Kidney (tissue), 2 donors: ENCODE results near the gene PIAS1.

GRCh38 chr15:67923119-67924027 is 98.1 kb downstream of the SKOR1 start:
- PRO-cap = no peak
- RRBS = no CpG with 5 or more reads among the region's 12 CpGs

DNA sequence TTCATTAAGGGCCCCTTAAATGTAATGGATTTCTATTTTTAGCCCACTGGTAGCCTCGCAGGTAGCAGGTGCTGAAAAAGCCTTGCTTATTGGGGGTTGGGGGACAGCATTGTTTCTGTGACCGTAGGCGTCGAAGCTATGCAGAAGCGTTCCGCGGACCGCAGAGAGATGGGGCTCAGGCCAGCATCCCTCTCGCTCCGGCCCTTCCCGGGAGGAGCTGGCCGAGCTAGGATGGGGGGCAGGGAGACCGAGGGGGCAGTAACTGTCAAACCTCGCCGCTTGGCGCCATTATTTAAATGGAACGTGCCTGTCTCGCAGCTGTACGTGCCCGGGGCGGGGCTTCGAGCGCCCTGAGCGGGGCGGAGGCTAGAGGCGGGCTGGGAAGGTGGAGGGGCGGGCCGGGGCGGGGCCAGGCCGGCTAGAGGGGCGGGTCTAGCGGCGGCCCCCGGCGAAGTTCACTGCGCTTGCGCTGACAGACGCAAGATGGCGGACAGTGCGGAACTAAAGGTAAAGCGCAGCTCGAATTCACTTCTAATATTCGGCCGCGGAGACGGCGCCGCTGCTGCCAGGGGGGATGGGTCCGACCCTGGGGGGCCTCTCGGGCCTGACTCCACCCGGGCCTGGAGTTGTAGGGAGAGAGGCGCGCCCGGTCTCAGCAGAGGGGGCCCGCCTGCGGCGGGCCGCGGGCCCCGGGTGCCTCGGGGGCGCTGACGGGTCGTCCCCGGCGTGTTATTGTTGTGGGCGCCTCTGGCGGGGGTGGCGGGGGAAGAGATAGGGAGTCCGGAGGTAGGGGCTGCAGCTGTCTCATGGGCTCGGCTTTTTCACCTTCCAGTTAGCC is at the start of gene PIAS1:
PIAS1 (plus strand) TSS at position 472 of the 838 bp plus-strand sequence.
- PRO-cap = unidirectional peak, plus-strand start at position 475 of the sequence
- RRBS = 2% methylated on average over 24 of the region's 71 CpGs

- PRO-cap = no peak
- RRBS = no CpG with 5 or more reads among the region's 3 CpGs
Measured at GRCh38 chr15:68070011-68070587, 16.0 kb downstream of the PIAS1 start.

- PRO-cap = no peak
Measured at GRCh38 chr15:68106225-68106508, 52.1 kb downstream of the PIAS1 start.

GRCh38 chr15:68217439-68217741 is 12.1 kb downstream of the CLN6 start:
- PRO-cap = no peak
- RRBS = no CpG with 5 or more reads among the region's 4 CpGs

DNA sequence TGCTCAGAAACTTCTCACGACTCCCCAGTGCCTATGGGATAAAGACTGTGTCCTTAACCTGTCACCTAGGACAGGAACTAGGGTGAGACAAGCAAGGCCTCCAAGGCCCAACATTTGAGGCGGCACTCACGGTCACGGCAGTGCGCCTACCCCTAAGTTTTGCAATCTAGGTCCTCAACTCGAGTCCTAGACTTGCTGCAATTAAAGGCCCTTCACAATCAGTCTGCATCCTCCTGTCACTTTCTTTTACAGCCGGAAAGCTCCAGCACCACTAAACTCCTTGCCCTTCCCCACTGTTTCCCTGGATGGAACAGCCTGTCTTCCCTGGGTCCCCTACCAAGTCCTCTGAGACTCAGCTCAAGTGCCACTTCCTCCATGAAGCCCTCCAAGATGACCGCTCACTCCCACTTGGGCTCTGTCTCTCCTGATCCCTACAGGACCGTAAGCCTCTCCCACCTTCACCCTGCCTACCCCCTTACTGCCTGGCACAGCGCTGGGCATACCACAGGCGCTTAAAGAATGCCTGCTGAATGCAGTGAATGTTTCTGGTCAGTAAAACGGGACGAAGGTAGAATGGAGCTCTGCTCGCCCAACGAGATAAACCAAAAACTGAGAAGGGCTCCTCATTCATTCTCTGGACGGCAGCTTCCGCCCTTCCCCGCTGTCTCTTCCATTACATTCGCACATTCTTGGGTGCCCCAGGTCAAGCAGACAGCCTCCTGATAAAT is 1.0 kb downstream of the CLN6 start:
- PRO-cap = no peak
- RRBS = no CpG with 5 or more reads among the region's 19 CpGs

DNA sequence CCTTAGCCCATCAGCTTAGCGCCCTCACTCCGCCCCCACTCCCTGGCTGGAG is 205 bp upstream of the FEM1B start:
- PRO-cap = no peak
- RRBS = no CpG with 5 or more reads among the region's 2 CpGs

GRCh38 chr15:68579925-68580396 is 1.2 kb downstream of the CORO2B start:
- PRO-cap = no peak
- RRBS = no CpG with 5 or more reads among the region's 6 CpGs

DNA sequence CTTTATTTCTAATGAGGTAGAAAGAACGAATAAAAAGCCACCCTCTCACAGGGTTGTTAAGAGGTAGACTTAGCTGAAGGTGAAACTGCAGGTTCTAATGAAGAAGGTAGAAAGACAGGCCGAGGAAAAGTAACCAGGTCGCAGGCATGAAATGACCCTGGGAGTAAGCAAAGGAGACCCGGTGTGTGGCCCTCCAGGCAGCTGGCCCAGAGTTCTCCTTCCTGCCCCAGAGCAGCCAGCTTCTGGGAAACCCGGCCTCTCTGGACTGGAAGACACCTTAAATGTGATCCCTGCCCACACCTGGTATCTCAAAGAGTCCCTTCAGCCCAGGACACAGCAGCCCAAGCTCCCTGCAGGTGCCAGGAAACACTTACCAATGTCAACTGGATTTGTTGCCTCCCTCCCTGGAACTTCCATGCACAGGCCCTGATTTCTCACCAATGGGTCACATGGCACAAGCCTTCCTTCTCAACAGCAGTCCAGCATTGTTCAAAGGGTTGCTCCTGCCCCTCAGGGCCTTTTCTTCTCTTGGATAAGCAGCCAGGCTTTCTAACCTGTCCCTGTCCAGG is 31.7 kb downstream of the ANP32A start:
- PRO-cap = no peak
- RRBS = 71% methylated on average over 2 of the region's 5 CpGs

- PRO-cap = bidirectional peak, plus-strand start at chr15:68819729, minus-strand start at chr15:68819409; bidirectional peak, plus-strand start at chr15:68819783, minus-strand start at chr15:68819803; bidirectional peak, plus-strand start at chr15:68819974, minus-strand start at chr15:68820041
- RRBS = 4% methylated on average over 1 of the region's 33 CpGs
Measured at GRCh38 chr15:68819689-68820243, 929 bp downstream of the ANP32A start.

GRCh38 chr15:68834023-68834522 is 13.4 kb upstream of the ANP32A start:
- PRO-cap = no peak
- RRBS = 52% methylated on average over 3 of the region's 5 CpGs

- PRO-cap = no peak
- RRBS = no CpG with 5 or more reads among the region's 10 CpGs
Measured at GRCh38 chr15:69045682-69046309, 31.3 kb downstream of the NOX5 start.

DNA sequence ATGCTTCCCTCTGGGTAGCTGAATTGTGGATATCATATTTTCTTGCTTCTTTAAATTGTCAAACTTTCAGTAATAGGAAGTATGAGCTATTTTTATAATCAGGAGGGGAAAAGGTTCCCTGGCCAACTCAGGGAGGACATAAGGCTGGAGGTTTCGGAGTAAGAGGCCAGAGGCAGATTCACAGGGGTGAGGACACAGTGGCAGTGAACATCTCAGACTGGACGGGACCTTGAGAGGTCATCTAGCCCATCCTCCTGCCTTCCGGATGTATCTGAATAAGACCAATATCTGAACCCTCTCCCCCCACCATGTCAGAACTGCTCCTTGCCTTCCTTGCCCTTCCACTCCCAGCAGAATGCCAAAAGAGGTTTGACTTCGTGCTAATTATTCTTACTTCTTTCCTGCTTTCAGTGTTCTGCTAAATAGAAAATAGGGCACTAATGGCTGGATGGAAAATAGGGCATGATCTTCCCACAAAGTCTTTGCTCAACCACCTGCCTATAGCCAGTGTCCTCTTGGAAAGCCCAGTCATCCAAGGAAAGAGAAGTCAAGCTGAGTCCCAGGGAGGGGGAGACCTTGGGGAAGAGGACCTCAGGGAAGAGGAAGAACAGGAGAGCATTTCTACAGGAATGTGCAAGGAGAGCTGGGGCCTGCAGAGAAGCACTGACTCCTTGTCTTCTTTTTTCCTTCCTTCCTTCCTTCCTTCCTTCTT is 69.6 kb downstream of the NOX5 start:
- PRO-cap = no peak
- RRBS = no CpG with 5 or more reads among the region's 4 CpGs

DNA sequence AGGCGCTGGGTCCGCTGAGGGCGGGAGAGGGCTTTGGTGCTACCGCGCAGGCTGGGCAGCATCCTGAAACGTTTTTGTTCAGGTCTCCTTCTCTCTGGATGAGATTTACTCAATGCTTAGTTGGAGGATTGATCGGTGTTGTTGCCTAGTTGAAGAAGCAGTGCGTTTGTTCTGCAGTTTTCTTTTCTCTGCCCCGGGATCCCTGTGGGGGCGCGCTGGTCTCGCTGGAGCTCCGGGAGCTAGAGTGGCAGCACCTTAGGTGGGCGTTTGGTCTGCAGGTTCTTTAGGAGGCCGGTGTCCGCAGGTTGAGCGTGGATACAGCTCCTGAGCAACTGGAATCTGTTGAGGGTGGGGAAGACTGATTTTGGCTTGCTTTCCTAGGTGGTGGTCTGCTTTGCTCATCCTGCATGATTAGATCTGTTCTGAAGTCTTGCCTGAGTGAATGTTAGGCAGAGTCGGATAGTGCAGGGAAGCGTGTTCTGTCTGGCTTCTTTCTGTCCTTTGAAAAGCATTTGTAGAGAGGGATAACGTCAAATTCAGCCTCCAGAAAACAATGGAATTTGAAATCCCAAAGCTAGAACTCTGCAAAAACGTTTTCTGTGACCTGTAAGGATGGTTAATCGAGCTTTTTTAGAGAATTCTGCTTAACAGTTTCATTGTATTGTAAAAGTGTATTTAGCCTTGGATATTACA is 1.3 kb downstream of the GLCE start:
- PRO-cap = no peak
- RRBS = 4% methylated on average over 8 of the region's 22 CpGs

DNA sequence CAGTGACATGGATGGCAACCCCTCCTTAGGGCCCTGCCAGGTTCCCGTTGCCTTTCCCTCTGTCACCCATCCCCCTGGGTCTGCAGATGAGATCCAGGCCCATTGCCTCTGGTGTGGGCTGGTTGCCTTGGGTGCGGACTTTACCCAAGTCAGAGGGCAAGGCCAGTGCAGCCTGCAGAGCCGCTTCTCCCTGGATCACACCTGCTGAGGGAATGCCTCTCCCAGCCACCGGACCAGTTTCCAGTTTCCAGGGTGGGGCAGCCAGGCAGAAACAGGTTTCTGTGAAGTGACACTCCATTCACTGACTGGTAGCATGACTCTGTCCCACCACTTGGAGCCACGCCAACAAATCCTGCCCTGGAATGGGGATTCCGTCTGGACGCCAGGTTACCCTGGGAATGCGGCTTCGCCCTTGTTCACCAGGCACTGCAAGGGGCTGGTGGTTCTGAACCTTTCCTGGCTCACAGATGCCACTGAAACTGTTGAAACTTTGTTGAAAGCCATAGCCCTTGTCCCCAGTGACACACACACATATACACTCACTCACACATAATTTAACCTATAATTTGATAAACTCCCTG is 30.1 kb downstream of the PAQR5 start:
- PRO-cap = unidirectional peak, minus-strand start at position 61 of the sequence
- RRBS = no CpG with 5 or more reads among the region's 9 CpGs

DNA sequence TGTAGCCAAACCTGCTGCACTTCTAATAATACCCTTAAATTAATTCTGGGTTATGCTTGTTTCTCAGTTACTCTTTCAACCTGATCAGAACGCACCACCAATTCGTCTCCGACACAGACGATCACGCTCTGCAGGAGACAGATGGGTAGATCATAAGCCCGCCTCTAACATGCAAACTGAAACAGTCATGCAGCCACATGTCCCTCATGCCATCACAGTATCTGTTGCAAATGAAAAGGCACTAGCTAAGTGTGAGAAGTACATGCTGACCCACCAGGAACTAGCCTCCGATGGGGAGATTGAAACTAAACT is 7.9 kb upstream of the RPLP1 start:
- PRO-cap = no peak
- RRBS = no CpG with 5 or more reads among the region's 7 CpGs

GRCh38 chr15:69669046-69669609 is 216.5 kb downstream of the RPLP1 start:
- PRO-cap = no peak
- RRBS = 10% methylated on average over 2 of the region's 5 CpGs

DNA sequence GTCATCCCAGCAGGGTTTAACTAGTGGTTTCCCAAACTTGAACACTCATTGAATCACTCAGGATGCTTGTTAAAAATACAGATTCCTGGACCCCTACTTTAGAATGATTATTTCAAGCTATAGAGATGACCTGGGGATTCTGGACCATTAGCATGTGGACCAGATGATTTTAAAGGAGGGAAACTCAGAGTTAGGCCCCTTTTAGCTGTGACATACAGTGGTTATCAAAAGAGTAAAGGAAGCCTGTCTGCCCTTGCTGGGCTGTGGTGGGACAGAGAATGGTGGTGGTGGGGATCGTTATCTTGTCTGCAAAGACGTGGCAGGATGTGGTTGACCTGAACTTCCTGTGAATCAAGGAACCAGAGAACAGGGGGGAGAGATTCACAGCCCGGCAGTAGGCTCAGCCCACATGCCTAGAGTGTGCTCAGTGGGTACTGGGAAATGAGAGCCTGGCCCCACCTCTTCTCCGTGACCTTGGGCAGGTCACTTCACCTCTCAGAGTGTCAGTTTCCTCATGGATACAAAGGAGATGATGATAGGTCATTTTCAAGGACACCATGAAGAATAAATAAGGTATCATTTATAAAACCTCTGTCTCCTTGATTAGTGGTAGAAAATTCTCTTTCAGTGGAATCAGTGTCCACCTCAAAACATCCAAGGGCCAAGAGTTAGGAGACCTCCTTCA is 306.4 kb downstream of the RPLP1 start:
- PRO-cap = no peak
- RRBS = no CpG with 5 or more reads among the region's 4 CpGs

- PRO-cap = no peak
- RRBS = no CpG with 5 or more reads among the region's 6 CpGs
Measured at GRCh38 chr15:69769395-69769715, 316.7 kb downstream of the RPLP1 start.

DNA sequence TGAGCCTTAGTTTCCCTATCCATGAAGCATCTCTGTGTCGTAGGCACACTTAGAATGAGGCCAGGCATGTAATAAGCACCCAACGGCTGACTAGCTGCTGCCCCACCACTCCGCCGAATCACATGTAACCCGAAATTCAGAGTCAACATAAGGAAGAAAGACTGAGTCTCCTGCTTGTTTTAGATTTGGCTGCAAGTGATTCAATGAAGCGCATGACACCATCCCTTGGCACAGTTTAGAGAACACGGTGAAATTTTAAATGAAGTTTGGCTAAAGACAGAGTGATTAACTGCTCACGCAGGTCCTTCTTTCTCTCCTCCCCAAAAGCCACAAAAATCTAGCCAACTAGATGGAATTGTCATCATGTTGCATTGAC is 279.2 kb downstream of the TLE3 start:
- PRO-cap = no peak
- RRBS = no CpG with 5 or more reads among the region's 8 CpGs